Aorta (tissue), 1 donor: ENCODE measurements around a stretch of chr4.

- PRO-cap, result no peak
Measured at GRCh38 chr4:185699984-185700530, 111.9 kb downstream of the SORBS2 start.

DNA sequence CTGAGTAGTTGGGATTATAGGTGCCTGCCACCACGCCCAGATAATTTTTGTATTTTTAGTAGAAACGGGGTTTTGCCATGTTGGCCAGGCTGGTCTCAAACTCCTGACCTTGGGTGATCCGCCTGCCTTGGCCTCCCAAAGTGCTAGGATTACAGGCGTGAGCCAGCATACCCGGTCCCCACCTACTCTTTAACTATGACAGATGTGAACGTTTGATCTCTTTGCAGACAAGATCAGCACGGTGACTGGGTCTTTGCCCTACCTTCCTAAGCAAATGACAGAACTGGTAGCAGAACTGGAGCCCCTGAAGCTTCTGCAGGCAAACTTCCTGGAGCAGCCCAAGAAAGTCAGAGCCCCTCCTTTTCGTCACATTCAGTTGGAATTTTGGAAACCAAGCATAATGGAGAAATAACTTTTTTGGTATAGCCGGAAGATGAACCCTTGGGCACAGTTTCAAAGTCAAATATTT is 90.8 kb downstream of the SORBS2 start:
- PRO-cap, result no peak

DNA sequence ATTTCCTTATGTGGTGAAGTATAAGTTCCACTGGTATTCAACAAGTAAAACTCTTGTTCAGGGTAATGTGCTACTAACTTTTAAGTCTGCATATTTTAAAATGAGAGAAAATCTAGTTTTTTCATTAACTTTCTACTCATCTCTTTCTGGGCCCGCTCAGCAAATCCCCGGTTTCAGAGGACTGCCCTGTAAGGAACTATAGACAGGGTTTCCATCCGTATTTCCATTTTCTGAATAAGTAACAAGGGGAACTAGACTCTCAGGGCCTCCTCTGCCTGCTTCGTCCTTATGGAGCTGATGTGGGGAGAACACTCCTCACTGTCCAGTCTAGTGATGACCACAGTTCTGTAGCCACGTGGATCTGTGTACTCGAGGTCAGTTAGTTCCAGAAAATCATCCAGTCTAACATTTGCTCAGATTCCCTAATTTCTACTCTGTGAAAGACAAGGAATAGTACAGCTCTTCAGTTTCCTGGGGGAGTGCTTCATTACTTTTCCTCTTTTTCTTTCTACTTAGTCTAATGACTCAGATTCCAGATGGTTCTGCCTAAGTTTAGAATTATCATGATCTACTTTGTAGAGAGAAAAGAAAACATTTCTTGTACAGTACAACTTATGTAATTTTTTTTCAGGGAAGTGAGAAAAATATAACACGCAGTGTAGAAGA is 82.7 kb downstream of the SORBS2 start:
- PRO-cap, result no peak

GRCh38 chr4:186132944-186133143 is 58.5 kb upstream of the CYP4V2 start:
- PRO-cap, result no peak

GRCh38 chr4:186190886-186191127 is 560 bp upstream of the CYP4V2 start:
- PRO-cap, result no peak

DNA sequence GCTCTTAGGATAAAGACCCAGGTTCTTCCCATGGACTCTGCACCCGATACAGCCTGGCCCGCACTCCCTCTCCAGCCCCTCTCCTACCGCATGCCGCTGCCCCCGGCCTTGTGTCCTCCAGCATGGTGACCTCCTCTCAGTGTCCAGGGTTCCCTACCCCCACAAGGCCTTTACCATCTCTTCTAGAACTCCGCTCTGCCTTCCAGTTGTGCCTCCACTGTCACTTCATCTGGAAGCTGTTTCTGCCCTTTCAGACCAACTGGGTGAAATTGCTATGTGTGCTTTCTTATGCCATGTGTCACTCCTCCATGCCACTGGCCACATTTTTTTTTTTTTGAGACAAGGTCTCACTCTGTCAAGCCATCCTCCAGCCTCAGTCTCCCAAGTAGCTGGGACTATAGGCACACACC is 84.6 kb downstream of the F11 start:
- PRO-cap, result no peak

DNA sequence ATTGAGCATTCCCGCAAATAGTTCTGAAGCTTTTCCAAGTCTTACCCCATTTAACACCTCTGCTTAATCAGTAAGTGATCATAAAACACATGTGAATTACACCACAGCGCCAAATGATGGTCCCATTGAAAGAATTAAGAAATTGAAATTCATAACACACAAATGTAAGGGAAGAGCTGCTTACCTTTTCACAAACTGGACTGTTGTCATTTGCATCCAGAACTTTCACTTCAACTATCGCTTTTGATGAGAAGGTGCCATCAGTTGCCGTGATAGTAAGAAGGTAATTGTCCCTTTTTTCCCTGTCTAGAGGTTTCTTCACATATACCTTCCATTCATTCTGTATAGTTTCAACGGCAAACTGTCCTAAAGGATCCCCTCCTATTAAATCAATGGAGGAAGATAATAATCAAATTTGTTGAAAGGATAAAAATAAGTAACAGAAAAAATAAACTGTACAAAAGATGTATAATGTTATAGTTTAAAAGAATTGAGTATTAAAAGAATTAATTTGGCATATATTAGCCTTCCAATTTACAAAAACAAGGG is 61.5 kb upstream of the MTNR1A start:
- PRO-cap, result no peak

DNA sequence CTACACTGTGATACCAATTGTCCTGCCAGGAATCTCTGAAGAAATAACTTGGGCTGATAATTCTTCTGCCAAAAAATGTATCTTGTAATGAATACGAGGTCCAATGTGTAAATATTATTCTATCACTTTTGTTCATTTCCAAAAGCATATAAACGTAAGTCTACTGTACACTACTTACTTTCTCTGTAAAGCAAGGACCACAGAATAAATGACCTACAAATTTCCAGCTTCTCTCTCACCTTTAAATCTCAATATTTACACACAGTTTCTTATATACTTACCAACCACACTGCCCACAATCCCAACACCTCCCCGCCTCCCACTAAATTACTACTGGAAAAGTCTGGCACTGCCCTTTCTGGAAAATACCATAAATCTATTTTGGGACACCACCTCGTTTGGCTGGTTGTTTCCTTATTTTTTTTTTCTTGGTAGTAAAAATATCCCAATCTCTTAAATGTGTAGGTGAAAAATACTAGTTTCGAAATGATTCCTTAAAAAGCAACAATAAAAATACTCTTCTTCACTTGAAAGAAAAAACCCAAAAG is 19.6 kb downstream of the FAT1 start:
- PRO-cap, result no peak

DNA sequence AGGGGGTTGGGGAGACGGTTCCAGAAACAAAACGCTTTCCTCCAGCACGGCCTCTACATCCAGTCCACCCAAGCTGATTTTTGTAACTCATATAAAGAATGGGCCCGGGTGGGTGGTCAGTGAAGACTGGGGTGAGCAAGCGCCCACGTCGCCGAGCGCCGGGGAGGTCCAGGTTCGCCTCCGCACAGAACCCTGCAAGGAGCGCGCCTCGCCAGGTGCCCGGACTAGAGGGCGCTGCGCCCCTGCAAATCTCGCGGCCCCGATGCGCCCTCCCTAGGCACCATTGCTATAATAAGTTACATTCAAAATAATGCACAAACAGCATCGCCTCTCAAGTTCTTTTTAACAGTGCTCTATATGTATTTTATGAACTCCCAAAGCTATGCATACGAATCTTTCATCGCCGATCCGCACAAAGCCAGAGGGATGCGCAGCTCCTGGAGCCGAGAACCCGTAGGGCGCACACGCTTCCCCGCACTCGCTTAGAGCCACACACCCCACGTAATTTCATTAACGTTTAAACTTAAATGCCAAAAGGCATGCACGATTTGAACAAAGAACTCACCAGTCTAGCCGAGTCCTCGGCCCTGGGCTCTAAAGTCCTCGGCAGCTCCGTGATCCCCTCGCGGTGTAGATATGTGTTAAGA is 2.3 kb upstream of the FAT1 start:
- PRO-cap, result no peak

GRCh38 chr4:186728643-186729263 is 5.1 kb upstream of the FAT1 start:
- PRO-cap, result no peak

GRCh38 chr4:186735941-186736289 is 12.3 kb upstream of the FAT1 start:
- PRO-cap, result no peak

- PRO-cap, result no peak
Measured at GRCh38 chr4:186764961-186765563, 41.4 kb upstream of the FAT1 start.

GRCh38 chr4:186839429-186840062 is 115.9 kb upstream of the FAT1 start:
- PRO-cap, result no peak

DNA sequence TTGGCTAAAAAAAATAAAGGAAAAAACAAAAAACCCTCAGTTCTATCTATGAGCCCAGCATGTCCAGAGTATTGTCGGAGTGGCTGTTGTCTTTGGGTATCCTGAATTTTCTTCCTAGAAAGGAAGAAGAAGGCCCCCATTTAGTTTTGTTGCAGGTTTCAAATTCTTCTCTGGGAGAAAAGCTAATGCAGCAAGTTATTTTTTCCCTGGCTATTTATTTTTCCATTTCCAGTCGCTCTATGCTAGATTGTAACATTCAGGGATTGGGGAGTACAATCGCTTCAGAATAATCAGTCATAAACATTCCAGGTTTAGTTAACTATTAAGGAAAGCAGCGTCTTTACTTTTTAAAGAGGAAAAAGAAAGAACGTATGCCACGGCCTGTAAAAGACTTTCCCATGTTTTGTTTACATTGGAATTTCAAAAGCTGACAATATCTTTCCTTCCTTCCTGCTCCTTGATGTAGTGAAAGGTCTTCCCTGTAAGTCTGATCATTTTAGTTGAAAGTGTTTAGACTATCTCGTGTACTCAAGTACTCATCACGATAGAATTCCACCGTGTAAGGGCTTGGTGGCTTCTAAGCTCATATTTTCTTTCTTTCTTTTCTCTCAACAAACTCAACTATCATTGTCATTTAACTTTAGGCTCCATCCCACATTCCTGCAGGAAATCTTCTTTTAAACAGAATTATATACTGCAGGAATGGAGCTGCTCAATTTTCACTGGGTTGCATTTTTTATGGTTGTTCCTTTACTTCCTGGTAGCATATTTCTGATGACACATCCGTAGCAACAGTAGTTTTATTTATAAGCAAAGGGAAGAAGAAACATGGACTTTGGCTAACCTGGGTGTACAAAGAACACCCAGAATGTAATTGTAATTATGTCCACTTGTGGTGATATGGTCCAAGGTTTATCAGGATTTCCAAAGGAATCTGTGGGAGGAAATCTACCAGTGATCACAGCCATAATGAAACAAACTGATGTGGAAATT is 213.0 kb upstream of the FAT1 start:
- PRO-cap, result no peak

- PRO-cap, result no peak
Measured at GRCh38 chr4:188459961-188460452, 320.8 kb downstream of the TRIML1 start.

DNA sequence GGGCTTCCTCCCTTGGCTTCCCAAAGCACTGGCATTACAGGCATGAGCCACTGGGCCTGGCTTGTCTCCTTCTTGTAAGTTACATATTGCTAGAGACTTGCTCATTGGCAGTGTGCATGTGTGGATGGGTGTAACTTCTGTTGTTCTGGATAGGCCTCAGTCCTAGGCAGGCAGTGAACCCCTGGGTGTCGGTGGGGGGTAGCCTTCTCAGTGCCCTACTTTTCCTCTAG is 517.7 kb downstream of the TRIML1 start:
- PRO-cap, result no peak

GRCh38 chr4:189185831-189186274 is 754.8 kb upstream of the FRG1 start:
- PRO-cap, result no peak

- PRO-cap, result no peak
Measured at GRCh38 chr4:189838719-189839509, 101.8 kb upstream of the FRG1 start.